Left cardiac atrium (tissue), 1 donor: Measurements from ENCODE around the genes SLC43A1, OR5B17 and LPXN.

DNA sequence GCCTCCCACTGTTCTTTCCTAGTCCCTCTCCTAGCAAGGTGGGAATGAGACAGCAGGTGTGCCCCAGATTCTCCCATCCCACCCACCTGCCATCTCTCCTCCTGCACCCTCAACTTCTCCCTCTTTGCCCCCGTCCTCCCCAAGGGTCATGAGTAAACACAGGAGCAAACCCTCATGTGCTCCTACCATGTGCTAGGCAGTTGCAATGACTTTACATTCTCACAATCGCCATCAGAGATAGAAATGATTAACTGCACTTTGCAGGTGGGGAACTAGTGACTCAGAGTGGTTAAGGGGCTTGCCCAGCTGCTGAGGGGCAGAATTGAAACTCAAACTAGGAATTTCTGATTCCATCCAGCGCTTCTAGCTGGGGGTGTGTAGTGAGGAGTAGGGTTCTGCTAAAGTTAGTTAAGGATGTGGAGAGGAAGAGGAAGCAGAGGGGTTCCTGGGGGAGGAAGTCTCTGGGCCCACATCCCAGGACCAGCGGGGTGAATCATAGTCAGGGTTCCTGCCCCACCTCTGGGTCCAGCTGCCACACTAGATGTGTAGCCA lies 15.9 kb upstream of the PRG2 start:
- PRO-cap = no peak

- PRO-cap = no peak
These were observed 15.9 kb downstream of the RTN4RL2 start for GRCh38 chr11:57476075-57476810.

- PRO-cap = unidirectional peak, minus-strand start at chr11:57476989; unidirectional peak, minus-strand start at chr11:57477068
These were observed 16.6 kb downstream of the RTN4RL2 start for GRCh38 chr11:57476811-57477383.

- PRO-cap = bidirectional peak, plus-strand start at chr11:57515808, minus-strand start at chr11:57515702; unidirectional peak, minus-strand start at chr11:57515947
These were observed at the start of gene SLC43A1 for GRCh38 chr11:57515118-57516306. Gene SLC43A1 (minus strand): TSS chr11:57515702.

DNA sequence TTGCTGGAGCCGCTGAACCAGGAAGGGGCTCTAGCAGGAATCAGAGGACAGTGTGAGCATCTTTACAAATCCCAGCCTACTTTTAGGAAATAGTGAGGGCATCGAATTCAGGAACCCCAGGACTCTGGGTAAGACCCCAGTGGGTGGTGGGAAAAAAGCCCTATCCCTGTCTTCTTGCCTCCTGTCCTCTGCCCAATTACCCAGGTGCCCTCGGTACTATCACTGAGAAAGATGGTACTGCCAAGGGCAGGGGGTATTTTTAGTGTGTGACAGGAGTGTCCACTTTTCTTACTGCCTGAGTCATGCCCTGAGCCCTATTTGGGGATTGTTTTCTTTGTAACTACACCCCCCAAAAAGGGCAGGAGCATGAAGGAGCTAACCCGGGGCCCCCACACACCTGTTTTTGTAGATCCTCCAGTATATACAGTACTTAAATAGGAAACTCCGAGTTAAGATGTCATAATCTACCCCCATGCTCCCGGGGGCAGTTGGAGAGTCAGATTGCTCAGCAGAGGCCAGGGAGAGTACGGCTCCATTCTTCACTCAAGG lies 3.7 kb downstream of the SMTNL1 start:
- PRO-cap = no peak

GRCh38 chr11:57566071-57566644 lies 1.3 kb downstream of the UBE2L6 start:
- PRO-cap = no peak

- PRO-cap = no peak
These were observed 18.9 kb downstream of the SERPING1 start for GRCh38 chr11:57616415-57616854.

DNA sequence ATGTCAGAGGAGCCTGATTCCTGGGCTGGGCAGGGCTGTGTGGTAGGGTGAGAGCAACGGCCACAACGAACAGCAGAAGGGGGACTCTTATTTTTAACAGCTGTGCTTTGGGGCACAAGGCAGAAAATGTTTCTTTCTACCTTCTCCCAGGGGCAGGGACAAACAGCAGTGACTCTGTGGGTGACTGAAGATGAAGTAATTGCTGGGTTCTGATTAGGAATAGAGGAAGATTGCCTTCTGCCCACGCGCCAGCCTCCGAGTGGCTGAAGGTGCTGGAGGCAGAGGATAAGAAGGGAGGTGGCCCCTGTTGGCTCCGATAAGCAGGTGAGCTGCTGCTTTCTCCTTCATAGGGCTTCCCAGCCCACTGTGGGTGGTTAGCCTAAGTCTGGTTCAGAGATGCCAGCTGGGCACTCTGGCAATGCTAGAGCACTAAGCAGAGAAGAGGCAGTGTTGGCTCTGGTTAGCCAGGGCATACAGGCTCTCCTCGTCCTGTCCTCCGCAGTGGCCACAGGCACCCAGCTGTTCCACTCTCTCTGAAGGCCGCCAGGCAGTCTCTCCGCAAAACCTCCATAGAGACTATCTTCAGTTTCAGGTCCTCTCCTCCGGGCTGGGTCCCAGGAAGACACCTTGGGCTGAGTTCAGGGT lies 1.5 kb downstream of the YPEL4 start:
- PRO-cap = no peak

DNA sequence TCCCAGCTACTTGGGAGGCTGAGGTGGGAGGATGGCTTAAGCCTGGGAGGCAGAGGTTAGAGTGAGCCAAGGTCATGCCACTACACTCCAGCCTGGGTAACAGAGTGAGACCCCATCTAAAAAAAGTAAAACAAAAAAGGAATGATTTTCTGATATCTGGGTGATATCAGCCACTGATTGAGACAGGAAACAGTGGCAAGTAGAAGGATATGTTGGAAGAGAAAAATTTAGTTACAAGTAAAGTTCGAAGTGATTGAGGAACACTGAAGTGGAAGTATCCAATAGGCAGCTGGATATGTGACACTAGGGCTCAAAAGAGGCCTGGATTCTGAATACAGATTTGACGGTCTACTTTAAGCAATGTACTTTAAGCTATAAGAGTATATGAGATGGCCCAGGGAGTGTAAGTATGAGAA lies 65.5 kb downstream of the CTNND1 start:
- PRO-cap = no peak

DNA sequence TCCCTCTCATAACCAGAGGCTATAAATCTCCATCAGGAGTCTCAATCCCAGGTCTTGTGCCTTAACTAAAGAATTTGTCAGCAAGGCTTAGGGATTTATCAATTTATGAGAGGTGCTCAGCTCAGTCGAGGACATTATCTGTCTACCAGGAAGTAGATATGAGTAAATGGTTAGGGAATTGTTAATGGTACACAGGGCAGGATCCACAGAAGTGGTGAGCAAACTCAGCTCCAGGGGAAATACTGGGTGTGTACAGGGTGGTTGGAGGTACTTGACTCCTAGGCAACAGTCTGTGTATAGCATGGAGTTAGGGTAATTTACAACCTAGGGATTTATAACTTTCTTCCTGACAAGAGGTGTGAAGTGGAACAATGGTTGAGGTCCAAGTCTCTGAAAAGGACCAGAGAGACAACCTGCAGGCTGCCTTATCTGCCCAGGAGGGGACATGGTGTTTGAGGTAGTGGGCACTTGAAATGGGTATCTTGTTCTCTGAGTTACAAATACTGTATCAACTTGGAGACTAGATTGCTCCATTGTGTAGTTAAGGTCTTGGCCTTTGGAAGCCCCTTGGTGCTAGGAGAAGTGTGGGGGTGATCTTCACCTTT lies 123.3 kb upstream of the OR9Q1 start:
- PRO-cap = no peak

GRCh38 chr11:58358887-58359291 lies at the start of gene OR5B17:
Gene OR5B17 (minus strand): TSS chr11:58359069.
- PRO-cap = no peak

DNA sequence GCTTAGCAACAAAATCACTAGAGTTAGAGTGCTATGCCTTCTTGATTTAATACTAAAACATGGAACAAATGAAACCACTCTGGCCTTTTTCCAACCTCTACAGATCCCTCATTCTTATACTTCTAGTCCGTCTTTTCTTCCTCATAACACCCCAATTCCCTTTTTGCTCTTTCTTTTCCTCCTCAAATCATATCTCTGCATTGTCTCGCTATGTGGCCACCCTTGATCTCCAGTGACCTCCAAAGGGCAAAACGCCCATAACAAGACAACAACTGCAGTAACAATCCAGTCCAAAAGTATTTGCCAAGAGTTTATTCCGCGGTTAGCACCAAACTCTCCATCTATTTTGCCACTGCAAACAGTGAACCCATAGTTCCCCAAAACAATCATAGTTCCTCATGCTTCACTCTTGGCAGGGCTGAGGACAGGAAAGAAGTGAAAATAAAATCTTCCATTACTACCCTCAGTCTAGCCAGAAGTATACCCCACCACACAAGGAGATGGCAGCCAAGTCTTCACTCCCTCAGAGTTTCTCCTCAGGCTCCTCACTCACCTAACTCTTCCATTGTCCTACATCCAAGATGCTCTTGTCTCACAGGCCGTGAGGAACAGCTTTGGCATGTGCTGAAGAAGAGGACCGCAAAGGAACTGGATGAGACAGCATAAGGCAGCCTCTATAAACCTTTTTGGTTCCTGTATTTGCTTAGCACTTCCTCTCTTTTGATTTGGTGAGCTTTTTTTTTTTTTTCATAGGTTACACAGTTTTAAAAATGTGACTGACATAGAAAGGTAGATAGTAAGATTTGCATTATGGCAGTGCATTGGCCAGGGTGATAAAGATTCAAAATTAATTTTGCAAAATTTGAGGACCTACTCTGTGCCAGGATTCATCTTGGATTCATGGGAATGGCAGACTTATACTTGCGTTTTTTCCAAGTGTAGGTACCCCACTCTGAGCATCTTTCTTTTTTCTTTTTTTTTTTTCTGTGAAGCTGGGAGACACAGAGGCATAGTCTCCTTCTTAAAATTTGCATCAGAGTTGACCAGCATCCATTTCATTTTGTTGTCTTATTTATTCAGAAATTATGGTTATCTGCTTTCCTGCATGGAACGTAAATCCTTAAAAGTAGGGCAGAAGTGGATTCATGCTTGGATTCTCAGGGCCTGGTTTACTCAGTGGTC lies at the start of gene LPXN:
Gene LPXN, minus strand, starts transcription at position 650 of the 1,182 bp plus-strand sequence.
- PRO-cap = no peak

GRCh38 chr11:58727054-58727683 lies 4.6 kb downstream of the GLYAT start:
- PRO-cap = no peak

DNA sequence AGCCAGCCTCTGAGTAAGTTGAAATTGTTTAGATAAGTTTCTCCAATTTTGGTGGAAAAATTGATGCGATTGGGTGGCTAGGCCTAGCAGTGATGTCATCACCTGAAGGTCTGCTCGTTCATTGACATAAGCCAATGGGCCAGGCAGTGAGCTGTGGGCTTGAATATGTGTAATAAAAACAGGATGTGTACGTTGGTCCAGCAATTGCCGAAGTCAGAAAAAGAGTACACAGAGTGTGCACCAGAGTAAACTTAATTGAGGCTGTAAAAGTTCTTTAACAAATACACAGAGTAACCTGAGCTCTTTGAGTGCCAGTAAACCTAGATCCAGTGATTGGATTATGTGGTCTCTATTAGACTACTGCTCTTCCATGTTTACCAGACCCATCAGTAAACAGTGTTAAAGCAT lies 13.1 kb upstream of the GLYATL1 start:
- PRO-cap = no peak

- PRO-cap = no peak
These were observed 10.9 kb upstream of the GLYATL1 start for GRCh38 chr11:58928068-58929086.

DNA sequence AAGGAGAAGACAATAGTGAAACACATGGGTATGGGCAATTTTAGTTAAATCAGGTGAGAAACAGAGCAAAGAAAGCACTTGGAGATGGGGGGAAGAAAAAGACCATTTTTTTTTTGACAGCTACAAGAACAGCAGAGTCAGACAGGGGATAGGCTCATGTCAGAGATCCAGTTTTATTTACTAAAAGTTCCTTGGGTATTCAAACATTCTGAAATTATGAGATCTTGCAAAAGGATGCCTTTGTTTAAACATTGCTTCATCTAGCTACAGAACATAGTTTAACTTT lies 6.3 kb downstream of the GLYATL1 start:
- PRO-cap = no peak

GRCh38 chr11:58957812-58958566 lies 18.7 kb downstream of the GLYATL1 start:
- PRO-cap = no peak

DNA sequence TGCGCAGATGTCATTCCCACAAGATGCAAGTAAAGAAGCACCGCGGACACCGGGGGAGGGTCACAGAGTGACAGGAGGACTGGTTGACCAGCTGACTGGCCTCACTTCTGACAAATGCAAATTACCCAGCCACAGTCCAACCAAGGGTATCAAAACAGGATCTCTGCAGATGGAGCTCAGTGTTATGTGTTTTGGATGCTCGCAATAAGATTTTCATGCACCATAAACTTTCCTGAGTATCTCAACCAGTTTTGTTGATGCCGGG lies 27.4 kb upstream of the GLYATL1B start:
- PRO-cap = no peak

- PRO-cap = unidirectional peak, plus-strand start at chr11:59171694
These were observed 482 bp upstream of the DTX4 start for GRCh38 chr11:59171436-59171863.

- PRO-cap = no peak
These were observed 2.1 kb downstream of the DTX4 start for GRCh38 chr11:59173873-59174625.